HTR-8/SVneo (cell line): ENCODE measurements around a stretch of chr2.

DNA sequence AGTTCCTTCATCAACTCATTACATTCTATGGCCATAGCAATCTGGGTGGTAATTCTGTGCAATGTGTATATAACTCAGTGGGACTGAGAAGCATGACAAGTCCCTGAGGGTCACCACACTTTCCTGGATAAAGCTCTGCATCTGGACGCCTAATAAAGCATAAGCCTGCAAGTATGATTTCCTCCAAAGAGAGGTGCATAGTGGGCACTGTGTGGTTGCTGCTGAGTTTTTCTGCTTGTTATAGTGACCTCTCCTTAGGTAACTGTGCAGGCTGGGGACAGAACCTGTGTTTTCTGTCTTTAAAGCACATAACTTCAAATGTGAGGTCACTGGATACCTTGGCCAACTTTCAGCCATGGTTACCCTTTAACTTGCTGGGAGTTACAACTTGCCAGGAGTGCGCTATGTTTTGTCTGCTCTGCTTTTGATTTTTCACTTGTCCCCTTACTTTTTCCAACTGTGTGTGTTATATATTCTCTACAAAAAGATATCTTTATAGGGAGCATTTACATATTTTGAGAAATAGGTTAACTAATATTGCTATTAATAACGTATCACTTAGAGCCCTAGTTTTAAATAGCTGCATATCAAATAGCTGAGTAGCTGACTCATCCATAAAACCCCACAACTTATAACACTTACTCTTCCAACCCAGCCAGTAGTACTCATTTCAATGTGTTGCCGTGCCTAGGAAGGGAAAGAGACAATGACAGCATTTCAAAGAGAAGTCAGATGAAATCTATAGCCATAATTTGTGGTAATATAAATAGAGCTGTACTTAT, 51.7 kb downstream of the DPP4 start:
- RRBS = no CpG with 5 or more reads among the region's 4 CpGs

- RRBS = no CpG with 5 or more reads among the region's 2 CpGs
These were observed 1.4 kb upstream of the FAP start for GRCh38 chr2:162244523-162245205.

DNA sequence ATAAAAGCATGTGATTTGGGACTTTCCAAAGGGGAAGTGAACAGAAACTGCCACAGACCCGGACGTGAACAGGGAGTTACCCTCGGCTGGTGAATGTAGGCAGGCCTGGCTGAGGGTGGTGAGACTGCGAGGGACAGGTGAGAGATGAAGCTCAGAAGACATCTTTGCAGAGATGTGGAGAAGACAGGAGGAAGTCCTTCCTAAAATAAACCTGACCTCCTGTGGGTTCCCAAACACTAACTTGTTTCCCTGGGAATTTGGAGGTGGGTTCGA, 415 bp upstream of the IFIH1 start:
- RRBS = 0% methylated on average over 1 of the region's 5 CpGs

DNA sequence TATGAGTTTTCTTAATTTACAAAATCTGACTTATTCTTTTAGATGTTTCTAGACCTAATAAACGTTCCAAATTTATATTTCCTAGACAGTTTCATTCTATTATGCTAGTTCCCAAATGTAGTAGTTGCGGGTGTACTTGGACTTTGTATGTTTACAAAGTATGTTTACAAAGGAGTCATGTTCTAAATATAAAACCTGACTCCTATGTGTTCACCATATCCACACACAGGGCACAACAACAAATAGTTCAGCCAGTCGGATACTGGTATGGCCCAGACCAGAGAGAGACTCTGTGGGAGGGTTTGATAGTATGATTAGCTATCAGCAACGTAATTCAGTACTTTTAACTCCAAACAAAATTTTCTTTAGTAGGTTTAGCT, 230.6 kb downstream of the KCNH7 start:
- RRBS = no CpG with 5 or more reads among the region's 4 CpGs

GRCh38 chr2:163593046-163593303, 142.8 kb downstream of the FIGN start:
- RRBS = no CpG with 5 or more reads among the region's 4 CpGs

GRCh38 chr2:163667299-163668136, 68.3 kb downstream of the FIGN start:
- RRBS = no CpG with 5 or more reads among the region's 4 CpGs

GRCh38 chr2:164015258-164015765, 279.5 kb upstream of the FIGN start:
- RRBS = no CpG with 5 or more reads among the region's 4 CpGs

DNA sequence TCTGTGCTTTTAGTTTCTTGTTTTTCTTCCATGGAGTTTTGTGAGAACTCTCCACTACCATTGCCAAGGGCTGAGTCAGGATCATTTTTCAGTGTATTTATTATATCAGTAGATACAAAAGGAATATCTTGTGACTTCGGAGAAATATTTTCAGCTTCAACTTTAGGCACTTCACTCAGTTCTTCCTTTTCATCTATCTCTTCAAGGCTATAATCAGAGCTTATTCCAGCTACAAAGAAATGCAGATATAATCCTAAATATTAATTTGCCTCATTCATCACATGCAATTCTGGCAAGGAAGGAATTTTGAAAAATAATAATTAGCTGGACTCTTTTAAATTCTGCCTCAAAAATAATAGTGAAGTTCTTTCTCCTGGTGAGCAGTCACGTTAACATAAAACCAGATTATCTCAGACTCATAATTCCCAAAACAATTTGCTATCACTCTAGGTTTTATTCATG, 79.3 kb upstream of the GRB14 start:
- RRBS = no CpG with 5 or more reads among the region's 2 CpGs

DNA sequence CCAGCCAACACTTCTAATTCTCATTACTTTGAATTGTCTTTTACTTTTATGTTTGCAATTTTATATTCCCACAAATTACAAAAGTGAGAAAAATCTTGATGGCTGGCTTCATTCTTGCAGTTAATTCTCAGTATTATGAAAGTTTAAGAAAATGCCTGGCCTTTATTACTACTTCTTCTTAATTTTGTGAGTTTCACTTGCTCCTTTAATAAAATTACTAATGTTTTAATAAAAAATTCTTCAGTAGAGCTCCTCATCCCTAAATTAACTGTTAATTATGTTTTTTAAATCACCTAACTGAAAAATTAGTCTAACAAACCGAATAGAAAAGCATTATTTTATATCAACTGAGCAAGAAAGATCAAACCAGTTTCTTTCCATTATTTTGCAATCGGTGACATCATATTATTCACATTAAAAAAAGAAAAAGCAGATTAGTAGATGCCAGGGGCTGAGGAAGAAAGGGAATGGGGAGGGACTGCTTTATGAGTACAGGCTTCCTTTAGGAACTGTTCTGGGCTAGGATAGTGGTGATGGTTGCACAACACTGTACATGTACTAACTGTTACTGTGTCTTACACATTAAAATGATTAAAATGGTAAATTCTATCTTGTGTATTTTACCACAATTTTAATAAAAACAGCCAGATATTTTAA, 59.4 kb downstream of the COBLL1 start:
- RRBS = no CpG with 5 or more reads among the region's 2 CpGs

- RRBS = no CpG with 5 or more reads among the region's 1 CpG
These were observed 119.8 kb downstream of the SCN3A start for GRCh38 chr2:165084102-165084301.

- RRBS = no CpG with 5 or more reads among the region's 3 CpGs
These were observed 9.1 kb upstream of the GALNT3 start for GRCh38 chr2:165803181-165803524.

GRCh38 chr2:167827413-167827756, 420.0 kb downstream of the STK39 start:
- RRBS = no CpG with 5 or more reads among the region's 6 CpGs

DNA sequence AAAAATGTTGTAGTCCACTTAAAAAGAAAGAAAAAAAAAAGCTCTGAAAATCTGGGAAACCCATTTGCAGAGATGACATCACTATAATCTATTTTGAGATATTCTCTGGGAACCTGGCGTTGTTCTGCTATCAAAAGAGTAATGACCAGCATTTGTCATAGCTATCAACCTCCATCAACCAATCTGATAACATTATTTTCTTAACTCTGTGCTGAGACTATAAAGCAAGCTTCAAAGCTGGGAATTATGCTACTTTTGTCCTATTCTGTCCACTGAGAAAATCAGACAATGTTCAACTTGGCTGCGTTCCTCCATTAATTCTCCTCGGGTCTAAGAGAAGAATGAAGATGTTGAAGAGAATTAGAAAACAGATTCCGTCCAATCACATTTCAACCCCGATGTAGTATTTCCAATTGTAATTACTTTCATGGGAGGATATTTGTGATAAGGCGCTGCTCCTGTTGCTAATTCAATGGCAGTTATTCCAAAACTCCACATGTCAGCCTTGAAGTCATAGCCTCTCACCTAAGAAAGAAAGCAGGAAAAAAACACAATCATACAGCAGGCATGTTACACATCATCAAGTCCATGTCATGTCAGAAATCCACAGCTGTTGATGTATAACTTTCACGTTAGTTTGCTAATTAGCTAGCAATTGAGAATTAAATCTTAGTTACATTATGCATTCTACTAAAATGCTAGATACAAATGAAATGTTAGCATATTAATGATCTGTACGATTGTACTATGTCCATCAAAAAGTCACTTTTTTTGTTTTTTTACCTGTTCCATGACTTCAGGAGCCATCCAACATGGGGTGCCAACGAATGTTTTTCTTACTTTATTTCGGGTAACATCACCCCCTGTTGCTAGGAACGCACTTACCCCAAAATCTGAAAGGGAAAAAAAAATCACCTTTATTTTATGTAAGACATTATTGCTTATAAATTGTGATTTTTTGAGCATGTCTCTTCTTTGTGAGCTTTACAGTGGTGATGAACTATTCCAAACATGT, 107.2 kb downstream of the STK39 start:
- RRBS = no CpG with 5 or more reads among the region's 11 CpGs

DNA sequence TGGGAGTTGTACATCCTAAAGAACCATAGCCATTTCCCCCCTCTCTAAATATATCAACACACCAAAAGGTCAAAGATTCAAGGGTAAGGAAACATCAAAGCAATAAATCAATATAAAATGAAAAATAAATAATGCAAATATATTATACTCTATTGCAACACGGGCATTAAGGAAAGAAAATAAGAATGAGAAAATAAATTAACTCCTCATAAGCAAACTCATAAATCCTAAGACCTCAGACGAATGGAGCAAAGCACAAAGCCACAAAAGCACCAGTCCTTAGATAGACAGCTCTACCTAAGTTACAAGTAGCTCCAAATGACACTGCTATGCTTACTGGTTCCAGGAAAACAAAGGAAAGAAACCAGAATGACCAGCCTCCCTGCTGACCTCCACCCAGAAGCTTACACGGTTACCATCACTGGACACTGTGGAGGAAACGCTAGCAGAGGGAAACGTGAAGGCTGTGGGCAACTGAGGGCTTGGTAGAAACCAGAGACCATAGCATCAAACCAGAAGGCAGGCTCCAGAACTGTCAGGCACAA, 67.9 kb downstream of the STK39 start:
- RRBS = no CpG with 5 or more reads among the region's 5 CpGs

- RRBS = no CpG with 5 or more reads among the region's 5 CpGs
These were observed 34.6 kb downstream of the STK39 start for GRCh38 chr2:168212716-168213234.

DNA sequence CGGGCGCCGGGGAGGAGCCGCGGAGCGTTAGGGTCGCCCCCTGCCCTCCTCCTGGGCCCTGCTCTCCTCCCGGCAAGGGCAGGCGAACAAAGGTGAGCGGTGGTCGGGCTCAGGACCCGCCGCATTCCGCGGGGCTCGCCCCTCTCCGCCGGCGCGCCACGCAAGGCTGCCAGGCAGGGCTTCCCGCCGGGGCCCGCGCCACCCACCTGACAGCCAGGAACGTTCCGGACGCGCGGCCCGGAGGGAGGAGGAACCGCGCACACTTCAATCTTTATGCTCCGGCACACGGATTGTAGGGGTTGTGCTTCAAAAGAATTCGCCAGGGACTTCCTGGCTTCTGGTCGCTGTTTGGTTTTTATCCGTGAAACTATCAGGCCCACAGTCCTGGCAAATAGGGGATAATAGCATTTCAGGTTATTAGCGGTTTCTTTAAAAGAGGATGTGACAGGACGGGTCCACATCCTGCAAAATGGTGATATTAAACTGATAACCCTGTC, 801 bp downstream of the CERS6 start:
- RRBS = 2% methylated on average over 28 of the region's 40 CpGs

DNA sequence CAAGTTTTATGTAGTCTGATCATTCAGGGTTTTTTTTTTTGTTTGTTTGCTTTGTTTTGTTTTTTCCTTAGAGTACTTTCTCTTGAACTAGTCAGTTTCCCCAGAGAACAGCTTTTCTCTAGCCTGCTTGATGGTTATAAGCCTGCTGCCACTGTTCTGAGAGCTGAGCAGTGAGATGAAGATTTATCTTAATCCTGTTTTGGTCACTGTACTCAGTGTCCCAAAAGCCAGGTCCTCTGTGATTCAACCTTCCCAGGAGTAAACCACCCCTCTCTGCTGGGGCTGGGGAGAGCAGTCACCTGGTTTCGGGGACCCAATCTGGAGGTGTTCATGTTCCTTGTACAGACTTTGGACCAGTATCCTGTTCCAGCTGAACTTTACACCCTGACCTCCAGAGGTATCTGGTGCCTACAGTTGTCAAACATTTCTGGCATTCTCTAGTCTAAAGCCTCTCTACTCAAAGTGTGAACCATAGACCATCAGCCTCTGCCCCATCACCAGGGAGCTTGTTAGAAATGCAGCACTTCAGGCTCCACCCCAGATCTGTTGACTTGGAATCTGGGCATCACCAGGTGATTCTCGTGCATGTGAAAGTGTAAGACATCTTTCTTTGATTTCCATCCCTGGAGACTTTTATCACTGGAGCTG, 22.1 kb downstream of the CERS6 start:
- RRBS = no CpG with 5 or more reads among the region's 2 CpGs